Cardiac muscle cell (in vitro differentiated cells and primary cell): ENCODE results near the genes FMN2 and RGS7.

DNA sequence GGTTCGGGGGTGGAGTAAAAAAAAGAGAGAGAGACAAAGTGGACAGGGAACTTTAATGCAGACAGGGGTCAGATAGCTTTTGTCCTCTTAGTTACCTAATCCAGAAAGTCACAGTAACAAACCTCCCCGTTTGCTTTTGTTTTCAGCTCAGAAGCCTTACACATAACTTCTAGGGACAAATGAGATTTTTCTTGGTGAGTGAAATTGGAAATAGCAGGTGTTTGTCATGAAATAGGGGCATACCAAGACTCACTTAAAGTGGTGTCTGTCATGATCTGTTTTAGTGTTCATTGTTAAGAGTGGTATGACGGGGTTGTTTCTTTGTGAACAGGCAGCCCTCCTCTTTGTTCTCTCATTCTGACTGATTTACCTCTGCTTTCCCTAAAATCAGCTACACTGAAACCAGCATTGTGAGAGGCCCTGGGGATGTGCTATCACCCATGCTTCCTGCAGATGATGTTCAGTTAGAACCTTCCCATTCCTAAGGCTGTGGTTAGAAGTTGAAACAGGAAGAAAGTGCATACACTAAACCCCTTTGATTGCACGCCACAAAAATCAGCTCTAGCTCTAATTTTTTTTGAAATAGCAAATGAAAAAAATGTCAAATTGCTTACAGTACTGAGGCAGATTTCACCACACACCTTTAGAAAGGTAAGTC lies 2.6 kb upstream of the ERO1B start:
- RAMPAGE, long total RNA: no peak
- RRBS: no CpG with 5 or more reads among the region's 4 CpGs

DNA sequence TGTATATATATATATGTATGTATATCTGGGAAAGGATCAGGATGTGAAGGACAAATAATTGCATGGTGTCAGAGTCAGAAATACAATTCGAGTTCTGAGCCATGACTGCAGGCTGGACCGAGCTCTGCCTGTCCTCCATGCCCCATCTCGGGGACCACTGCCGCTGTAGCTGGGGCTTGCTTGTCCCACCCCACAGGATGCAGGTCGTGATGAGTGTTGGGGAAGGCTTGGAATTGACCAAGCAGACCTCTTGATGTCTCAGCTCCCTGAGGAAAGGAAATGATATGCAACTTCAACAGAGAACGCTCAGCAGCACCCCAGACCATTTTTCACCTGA lies 23.0 kb downstream of the ACTN2 start:
- RAMPAGE, long total RNA: no peak
- RRBS: no CpG with 5 or more reads among the region's 6 CpGs

GRCh38 chr1:236831887-236832372 lies 36.8 kb downstream of the MTR start:
- RAMPAGE, long total RNA: no peak
- RRBS: no CpG with 5 or more reads among the region's 3 CpGs

GRCh38 chr1:236835045-236835877 lies 40.2 kb downstream of the MTR start:
- RAMPAGE, long total RNA: no peak
- RRBS: no CpG with 5 or more reads among the region's 9 CpGs

GRCh38 chr1:236978698-236979148 lies 25.5 kb downstream of the MT1HL1 start:
- RAMPAGE, long total RNA: no peak
- RRBS: no CpG with 5 or more reads among the region's 14 CpGs

- RAMPAGE, long total RNA: no peak
- RRBS: no CpG with 5 or more reads among the region's 10 CpGs
Observed at GRCh38 chr1:237044065-237044675, 2.2 kb downstream of the RYR2 start.

DNA sequence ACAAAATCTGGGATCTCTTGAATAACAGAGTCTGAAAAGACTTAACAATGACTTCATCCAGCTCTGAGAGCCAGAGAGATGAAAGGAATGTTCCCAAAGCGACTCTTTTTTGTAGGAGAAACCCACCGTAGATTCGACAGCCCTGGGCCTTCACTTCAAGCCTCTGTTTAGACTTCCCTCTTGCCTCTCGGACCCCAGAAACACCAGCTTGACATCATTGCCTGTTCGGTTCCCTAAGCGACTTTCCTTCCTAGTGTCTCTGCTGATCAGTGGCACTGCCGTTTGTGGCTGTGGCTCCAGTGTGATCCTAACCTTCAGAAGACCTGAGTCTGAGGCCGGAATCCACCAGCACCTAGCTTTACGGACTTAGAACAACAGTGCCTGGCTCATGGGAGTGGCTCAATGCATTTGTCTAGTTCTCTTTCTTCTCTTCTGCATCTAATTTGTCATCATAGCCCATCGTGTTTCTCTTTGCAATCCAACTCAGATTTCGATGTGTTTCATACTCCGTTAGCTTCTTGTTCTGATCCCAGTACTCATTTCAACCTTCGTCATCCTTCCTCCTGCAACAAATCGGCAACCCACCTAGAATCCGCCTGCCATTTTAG lies 6.0 kb downstream of the RYR2 start:
- RAMPAGE, long total RNA: no peak
- RRBS: no CpG with 5 or more reads among the region's 15 CpGs

GRCh38 chr1:237053549-237054062 lies 11.6 kb downstream of the RYR2 start:
- RAMPAGE, long total RNA: no peak
- RRBS: no CpG with 5 or more reads among the region's 11 CpGs

DNA sequence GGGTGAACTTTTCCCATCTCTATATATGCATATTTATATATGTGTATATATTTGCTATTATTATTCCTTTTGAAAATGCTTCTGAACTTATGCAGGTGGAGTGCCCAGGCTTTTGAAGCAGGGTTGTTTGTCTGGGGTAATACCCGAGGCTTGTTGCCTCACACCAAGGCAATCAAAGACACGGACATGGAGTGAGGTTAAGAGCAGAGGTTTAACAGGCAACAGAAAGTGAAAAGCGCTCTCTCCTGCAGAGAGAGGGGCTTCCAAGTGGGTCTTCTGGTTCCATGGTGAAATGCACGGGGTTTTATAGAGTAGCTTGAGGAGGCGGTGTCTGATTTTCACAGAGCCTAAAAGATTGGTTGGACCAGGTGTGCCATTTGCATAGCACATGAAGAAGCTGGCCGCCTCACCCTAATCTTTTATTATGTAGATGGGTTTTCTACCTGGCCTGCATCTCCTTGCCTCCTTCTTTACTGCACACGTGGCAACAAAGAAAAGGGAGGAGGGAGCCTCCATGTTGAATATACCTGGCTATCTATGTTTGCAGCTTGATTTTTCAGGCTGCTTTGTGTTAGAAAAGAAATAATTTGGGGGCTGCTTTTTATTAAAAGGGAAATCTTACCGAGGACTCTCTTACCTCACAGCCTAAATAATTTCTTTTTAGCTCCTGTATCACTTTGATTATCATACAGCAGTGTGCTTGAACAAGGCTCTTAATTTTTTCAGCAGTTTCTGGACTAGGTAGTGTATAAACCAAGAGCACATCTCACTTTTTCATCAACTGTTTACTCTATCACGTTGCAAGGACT lies 197.3 kb downstream of the RYR2 start:
- RAMPAGE, long total RNA: no peak
- RRBS: no CpG with 5 or more reads among the region's 9 CpGs

- RAMPAGE, long total RNA: no peak
- RRBS: no CpG with 5 or more reads among the region's 2 CpGs
Observed at GRCh38 chr1:237524125-237524555, 366.6 kb downstream of the ZP4 start.

DNA sequence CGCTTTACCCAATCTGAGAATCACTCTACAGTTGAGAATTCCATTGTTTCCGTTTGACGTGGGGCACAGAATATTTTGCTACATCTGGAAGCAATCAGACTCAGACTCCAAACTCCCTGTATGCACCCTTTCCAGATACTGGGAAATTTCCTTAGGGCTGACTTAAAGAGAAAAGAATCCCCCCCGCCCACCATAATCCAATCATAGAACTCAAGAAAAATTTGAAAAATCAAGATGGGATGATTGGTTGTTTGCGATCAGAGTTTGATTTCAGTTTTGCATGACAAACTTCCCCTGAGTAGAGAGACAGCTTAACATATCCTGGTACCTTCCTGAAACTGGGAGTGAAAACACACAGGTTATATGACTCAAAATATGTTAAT lies 699.4 kb upstream of the ZP4 start:
- RAMPAGE, long total RNA: no peak
- RRBS: no CpG with 5 or more reads among the region's 5 CpGs

DNA sequence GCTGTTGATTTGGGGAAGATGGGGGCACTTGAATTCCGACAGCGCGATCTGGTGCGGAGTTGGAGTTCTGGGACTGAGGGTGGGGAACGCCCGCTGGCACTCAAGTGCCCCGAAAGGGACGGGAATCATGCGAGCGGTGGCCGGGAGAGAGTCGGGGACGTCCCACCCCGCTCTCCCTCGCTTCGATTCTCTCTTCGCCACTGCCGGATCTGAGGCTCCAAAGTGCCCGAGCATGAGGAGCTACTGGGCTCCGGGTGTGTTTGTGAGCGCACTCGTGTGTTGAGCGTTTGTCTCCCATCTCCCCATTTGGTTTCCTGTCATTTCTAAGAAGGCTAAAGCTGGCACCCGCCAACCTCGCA lies 1.0 kb downstream of the CHRM3 start:
- RAMPAGE, long total RNA: no peak
- RRBS: 1% methylated on average over 10 of the region's 25 CpGs

GRCh38 chr1:239684314-239685038 lies 298.1 kb downstream of the CHRM3 start:
- RAMPAGE, long total RNA: no peak
- RRBS: no CpG with 5 or more reads among the region's 8 CpGs

- RAMPAGE, long total RNA: no peak
- RRBS: 1% methylated on average over 20 of the region's 88 CpGs
Observed at GRCh38 chr1:240091267-240092393, at the start of gene FMN2. Gene FMN2, plus strand, starts transcription at chr1:240091883.

DNA sequence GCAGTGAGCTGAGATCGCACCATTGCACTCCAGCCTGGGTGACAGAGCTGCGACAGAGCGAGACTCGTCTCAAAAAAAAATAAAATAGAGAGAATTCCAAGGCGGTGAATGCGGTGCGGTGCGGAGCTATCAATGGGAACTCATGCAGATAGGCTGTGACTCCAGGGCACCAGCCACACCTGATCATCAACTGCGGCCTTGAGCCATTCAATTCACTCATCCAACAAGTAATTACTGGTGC lies 9.0 kb downstream of the GREM2 start:
- RAMPAGE, long total RNA: no peak
- RRBS: no CpG with 5 or more reads among the region's 9 CpGs

DNA sequence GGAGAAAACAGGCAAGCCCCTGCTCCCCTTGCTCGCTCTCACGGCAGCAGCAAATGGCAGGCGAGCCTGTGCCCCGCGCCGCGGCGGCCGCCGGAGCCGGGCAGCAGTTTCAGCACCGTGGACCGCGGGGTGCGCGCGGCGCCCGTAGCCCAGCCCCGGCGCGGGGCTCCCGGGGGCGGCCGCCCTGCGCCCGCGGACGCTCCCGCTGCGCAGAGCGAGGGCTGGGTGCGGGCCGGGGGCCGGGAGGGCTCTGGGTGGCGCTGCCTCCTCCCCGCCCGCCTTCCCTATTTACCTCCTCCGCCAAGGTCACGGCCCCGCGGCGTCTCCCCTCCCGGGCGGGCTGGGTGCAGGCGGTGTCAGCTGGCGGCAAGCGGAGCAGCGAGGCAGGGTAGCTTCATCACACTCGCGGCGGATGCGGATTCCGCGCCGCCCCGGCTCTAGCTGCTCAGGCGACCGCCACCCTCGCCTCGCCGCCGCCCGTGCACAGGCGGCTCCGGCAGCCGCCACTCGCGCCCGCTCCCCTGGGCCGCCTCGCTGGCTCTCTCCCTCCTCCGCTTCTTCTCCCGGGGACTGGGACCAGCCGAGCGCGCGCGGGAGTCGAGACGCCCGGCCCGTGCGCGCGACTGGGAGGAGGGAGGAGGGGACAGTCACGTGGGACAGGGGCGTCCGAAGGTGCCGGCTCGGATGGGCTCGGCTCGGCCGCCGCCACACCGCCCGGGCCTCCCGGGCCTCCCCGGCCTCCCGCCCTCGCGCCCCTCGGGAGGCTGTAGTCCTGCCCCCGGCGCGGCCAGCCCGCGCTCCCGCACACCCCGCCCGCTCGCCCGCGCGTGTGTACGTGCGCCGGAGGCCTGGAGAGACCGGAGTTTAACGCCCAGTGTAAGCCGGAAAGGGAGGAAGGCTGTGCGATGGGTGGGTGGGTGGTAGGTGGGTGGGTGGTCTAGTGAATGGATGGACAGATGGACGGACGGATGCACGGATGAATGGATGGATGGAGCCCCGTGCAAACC lies at the start of gene RGS7:
RGS7 (minus strand) TSS at position 599 of the 1,007 bp plus-strand sequence.
- RAMPAGE, long total RNA: no peak
- RRBS: 2% methylated on average over 102 of the region's 126 CpGs

DNA sequence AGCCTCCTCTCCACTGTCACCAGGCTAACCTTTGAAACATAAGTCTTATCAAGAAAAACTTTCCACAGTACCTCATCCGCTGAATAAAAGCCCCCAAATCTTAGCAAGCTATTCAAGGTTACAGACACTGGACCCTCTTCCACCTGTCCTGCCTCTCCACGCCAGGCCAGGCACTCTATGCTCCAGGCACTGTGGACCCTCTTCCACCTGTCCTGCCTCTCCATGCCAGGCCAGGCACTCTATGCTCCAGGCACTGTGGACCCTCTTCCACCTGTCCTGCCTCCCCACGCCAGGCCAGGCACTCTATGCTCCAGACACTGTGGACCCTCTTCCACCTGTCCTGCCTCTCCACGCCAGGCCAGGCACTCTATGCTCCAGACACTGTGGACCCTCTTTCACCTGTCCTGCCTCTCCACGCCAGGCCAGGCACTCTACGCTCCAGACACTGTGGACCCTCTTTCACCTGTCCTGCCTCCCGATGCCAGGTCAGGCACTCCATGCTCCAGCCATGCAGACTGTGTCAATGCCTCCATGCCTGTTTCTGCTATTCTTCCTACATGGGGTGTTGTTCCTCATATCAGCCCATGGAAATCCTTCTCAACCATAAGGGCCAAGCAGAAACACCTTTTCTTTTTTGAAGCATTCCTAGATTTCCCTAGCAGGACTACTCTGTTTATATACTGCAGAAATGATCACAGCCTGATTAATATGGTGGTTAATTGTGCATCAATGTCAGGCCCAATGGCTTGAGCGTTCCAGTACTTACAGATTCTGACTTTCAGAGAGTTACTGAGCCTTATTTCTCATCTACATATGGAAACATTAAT lies 16.1 kb downstream of the CHML start:
- RAMPAGE, long total RNA: no peak
- RRBS: no CpG with 5 or more reads among the region's 8 CpGs

- RAMPAGE, long total RNA: no peak
- RRBS: no CpG with 5 or more reads among the region's 24 CpGs
Observed at GRCh38 chr1:241998215-241998920, 530 bp downstream of the MAP1LC3C start.

DNA sequence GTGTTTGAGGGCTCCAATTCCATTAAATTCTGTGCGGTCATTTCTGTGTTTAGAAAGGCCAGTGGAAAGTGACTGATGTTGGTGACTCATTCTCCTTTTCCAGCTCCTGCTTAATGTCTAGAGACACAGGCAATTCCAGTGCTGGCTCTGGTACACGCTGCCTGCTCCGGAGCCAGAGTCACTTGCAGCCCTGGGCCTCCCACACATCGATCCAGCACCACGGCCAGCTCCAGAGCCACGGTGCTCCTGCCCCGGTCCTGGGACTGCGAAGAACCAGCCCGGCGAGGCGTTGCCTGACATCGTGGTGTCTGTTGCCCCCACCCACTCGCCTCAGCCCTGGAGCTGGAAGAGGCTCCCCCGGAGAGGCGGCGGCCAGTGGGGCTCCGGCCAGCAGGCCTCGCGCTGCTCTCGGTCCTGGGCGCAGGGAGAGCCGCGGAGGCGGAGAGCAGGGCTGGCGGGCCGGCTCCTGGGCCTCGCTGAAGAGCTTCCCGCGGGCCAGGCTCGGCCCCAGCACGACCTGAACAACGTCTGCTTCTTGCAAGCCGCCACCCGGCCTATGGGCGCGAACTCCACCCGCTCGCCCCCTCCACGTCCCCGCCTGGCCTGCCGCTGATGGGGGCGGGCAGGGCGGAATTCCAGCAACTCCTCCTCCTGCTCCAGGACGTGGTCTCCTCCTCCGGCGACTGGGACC lies 364.8 kb downstream of the CEP170 start:
- RAMPAGE, long total RNA: no peak
- RRBS: 5% methylated on average over 2 of the region's 46 CpGs

DNA sequence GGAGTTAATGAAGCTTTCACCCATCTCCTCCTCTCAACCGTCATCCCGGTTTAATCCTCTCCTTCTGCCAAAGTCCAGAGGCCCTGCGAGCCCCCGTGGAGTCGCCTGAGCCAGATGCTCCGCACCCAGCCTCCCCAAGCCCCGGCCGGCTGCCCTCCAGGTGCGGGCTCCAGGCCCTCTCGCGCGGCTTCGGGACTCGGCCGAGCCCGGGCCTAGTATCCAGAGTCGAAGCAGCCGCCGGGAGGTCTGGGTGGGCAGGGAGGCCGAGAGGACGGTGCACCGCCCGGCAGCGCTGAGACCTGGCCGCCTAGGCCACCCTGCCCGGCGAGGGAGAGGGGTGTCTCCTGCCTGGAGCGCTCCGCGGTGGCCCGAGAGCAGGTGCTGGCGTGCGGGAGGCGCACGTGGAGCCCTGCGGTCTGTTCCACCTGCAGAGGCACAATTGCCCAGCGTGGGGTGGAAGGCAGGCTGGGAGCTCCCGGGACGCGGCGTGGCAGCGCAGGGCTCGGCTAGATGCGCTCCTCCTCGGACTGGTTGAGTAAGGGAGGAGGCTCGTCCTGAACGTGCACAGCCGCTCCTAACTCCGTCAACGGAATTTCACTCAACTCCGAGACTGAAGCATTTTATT lies 218.5 kb downstream of the SDCCAG8 start:
- RAMPAGE, long total RNA: no peak
- RRBS: 35% methylated on average over 20 of the region's 51 CpGs